Lung (tissue), 4 donors: ENCODE results near the gene DACH2.

- PRO-cap: no peak
- RAMPAGE, long total RNA: no peak
- RRBS: no CpG with 5 or more reads among the region's 2 CpGs
These were observed 86.7 kb upstream of the ZCCHC13 start for GRCh38 chrX:74217150-74217770.

DNA sequence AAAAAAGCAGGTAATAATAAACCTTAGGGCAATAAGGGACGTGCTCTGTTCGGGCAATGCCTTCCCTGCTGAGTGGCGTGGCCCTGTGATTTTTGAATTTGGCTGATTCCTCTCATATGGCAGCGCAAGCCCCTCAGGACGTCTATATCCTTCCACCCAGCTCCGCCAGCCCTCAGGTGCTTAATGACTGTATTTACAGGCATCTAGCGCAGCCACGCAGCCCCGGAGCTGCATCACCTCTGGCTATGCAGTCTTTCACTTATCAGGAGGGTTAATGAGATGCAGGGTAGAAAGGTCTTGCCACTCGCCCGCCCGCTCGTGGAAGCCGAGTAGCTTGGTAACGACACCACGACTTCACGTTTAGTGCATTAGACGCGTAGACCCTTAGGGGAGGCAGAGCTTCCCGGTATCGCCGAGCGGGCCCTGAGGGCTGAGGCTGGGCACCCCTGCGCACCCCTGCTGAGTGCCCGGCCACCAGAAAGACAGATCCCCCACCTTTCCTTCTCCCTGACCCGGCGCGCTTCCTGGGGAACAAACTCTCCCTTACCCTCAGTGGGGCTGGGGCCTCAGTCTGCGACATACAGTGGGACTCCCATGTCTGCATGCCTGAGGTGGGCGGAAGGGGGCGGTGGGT lies 1.4 kb upstream of the SLC16A2 start:
- PRO-cap: no peak
- RAMPAGE, long total RNA: no peak
- RRBS: 22% methylated on average over 7 of the region's 31 CpGs

DNA sequence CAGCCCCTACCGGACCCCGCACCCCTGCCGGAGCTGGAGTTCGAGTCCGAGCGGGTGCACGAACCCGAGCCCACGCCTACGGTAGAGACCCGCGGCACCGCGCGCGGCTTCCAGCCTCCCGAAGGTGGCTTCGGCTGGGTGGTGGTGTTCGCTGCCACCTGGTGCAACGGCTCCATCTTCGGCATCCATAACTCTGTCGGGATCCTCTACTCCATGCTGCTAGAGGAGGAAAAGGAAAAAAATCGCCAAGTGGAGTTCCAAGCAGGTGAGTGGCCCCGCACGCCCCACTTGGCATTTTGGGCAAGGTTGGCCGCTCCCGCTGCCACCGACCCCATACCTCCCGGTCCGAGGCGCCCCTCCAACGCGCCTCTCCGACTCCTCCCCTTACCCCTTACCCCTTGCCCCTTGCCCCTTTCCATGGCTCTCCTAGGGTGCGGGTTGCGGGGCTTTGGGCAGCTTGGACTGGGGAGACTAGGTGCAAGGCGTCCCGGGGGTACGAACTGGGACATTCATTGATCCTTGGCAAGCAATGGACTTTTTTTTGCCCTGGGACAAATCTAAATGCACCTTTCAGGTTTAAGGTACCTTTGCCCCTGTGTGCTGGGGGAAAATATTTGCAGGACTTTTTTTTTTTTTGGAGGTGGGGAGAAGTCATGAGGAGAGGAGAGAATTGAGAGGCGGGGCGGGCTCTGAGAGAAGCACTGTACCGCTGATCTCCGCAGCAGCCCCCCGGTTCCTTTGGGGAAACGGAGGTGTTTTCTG lies 691 bp downstream of the SLC16A2 start:
- PRO-cap: no peak
- RAMPAGE, long total RNA: no peak
- RRBS: no CpG with 5 or more reads among the region's 45 CpGs

- PRO-cap: no peak
- RAMPAGE, long total RNA: no peak
- RRBS: no CpG with 5 or more reads among the region's 16 CpGs
These were observed 1.9 kb downstream of the SLC16A2 start for GRCh38 chrX:74423046-74423640.

- PRO-cap: no peak
- RAMPAGE, long total RNA: no peak
- RRBS: no CpG with 5 or more reads among the region's 8 CpGs
These were observed 129.0 kb upstream of the RLIM start for GRCh38 chrX:74743244-74744085.

GRCh38 chrX:76175291-76175820 lies 2.5 kb downstream of the PBDC1 start:
- PRO-cap: no peak
- RAMPAGE, long total RNA: no peak
- RRBS: no CpG with 5 or more reads among the region's 4 CpGs

GRCh38 chrX:77651996-77652513 lies 134.0 kb downstream of the ATRX start:
- PRO-cap: no peak
- RAMPAGE, long total RNA: no peak
- RRBS: no CpG with 5 or more reads among the region's 6 CpGs

DNA sequence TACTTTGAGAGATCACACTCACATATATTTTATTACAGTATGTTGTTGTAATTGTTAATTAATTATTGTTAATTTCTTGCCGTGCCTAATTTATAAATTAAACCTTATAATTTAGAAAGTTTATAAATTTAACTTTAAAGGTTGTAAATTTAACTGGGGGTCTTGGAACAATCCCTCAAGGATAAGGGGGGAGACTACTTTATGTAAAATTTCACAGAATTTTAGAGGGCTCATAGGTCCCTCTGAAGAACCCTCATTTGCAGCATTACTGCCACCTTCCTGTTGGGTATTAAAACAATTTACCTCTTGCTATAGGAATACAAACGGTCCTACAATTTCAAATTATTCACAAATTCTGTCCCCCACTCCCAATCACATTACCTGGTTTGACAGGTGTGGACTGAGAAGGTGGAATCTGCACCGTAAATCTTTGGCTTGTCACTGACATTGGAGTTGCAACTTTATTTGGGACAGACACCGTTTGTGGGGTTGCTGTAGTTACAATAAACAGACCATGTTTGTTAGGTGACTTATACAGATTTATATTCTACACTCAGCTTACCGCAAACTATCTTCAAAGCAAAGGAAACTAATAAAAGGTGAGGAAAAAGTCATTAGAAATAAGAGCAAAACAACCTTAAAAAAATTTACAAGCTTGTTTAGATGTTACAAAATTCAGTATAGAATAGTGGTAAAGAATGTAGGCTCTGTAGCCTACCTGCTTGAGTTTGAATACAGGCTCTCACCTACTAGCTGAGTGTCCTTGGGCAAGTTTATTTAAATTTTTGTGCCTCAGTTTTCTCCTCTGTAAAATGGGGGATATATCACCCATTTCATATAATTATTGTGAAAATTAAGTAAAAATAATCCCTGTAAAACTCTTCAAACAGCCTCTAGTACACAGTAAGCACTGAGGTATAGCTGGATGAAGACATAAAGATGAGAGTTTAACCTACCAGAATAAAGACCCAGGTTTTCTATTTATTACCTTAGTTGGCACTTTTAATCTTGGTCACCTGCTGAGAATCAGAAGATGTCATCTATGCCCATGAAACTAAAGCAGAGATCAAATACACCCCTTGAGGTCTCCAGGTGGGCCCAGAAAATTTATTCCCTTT lies 6.1 kb downstream of the TAF9B start:
- PRO-cap: no peak
- RAMPAGE, long total RNA: no peak
- RRBS: no CpG with 5 or more reads among the region's 5 CpGs

DNA sequence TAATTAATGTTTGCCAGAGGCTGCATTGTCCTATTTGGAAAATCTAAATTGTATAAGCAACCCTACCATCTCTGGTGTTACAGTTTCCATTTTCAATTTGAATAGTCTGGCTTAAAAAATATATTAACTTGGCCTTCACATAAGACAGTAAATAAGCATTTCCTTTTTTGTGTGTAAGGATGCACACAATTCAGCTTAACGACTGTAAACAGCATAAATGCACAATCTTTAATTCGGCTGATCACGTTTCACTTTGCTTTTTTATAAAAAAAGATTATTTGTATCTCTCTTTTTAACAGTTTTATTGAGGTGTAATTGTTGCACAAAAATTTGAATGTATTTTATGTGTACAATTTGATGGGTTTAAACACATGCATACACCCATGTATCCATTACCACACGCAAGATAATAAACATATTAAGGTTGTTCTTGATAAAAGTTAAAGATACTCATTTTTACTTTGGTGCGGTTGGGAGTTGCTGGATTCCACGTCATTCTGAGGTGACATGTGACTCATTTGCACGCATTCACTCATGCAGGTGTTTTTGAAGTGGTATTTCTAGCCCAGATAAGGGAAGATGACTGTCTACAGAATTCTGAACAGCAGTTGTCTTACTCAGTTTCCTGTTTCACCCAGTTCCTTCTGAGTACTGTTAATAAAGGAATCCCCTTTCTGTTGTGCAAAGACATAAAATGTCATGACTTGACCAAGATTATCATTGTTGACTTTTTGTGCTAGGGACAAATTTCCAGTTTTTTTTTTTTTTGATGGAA lies 142.1 kb downstream of the RTL3 start:
- PRO-cap: no peak
- RAMPAGE, long total RNA: no peak
- RRBS: no CpG with 5 or more reads among the region's 7 CpGs

DNA sequence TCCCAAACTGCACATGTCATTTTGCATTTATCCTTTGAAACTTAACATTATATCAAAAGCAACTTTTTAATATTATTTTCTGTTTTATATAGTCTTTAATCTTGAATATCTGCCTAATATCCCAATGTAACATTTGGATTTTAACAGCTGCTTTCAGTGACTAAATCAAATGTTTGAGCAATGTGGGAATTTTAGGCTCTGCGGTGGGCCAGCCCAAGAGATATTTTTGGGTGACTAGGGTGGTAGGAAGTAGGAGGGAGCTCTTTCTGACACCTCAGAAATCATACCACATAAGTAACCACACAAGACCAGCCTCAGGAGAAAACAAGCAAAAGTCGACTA lies 342 bp downstream of the RTL3 start:
- PRO-cap: no peak
- RAMPAGE, long total RNA: no peak
- RRBS: no CpG with 5 or more reads among the region's 2 CpGs

GRCh38 chrX:79262763-79262962 lies 104.5 kb downstream of the ITM2A start:
- PRO-cap: no peak
- RAMPAGE, long total RNA: no peak

GRCh38 chrX:82535441-82535775 lies 972.7 kb upstream of the POU3F4 start:
- PRO-cap: no peak
- RAMPAGE, long total RNA: no peak
- RRBS: no CpG with 5 or more reads among the region's 3 CpGs

- PRO-cap: no peak
- RAMPAGE, long total RNA: no peak
- RRBS: no CpG with 5 or more reads among the region's 8 CpGs
These were observed 235.3 kb upstream of the HDX start for GRCh38 chrX:84737333-84738136.

GRCh38 chrX:85244359-85245434 lies 906 bp downstream of the ZNF711 start:
- PRO-cap: no peak
- RAMPAGE, long total RNA: no peak
- RRBS: no CpG with 5 or more reads among the region's 45 CpGs

GRCh38 chrX:85375255-85376092 lies 4.0 kb downstream of the POF1B start:
- PRO-cap: no peak
- RAMPAGE, long total RNA: no peak
- RRBS: no CpG with 5 or more reads among the region's 6 CpGs

- PRO-cap: no peak
- RAMPAGE, long total RNA: no peak
- RRBS: 12% methylated on average over 16 of the region's 43 CpGs
These were observed at the start of gene DACH2 for GRCh38 chrX:86148106-86148678. TSS of gene DACH2 (plus strand) at chrX:86148451.

- PRO-cap: no peak
- RAMPAGE, long total RNA: no peak
- RRBS: no CpG with 5 or more reads among the region's 3 CpGs
These were observed 196.9 kb downstream of the CPXCR1 start for GRCh38 chrX:88944006-88944291.

DNA sequence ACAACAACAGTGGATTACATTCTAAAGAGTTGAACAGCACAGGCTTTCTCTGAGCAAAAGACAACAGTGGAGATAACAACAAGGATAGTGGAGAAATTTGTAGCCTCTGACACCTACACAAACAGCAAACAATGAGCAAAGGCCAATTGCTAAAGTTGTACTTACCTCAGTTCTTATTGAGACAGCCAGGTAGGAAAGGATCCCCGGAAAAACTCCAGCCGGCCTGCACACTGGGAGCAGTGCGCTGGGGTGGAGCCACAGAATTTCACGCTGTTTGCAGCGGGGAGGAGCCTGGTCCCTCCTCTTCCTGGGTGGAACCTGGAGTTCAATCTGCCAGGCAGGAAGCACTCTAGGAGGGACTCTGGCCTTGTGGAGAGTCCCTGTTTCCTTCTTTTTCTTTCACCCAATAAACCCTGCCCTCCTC lies 382.6 kb upstream of the TGIF2LX start:
- PRO-cap: no peak
- RAMPAGE, long total RNA: no peak
- RRBS: no CpG with 5 or more reads among the region's 5 CpGs

DNA sequence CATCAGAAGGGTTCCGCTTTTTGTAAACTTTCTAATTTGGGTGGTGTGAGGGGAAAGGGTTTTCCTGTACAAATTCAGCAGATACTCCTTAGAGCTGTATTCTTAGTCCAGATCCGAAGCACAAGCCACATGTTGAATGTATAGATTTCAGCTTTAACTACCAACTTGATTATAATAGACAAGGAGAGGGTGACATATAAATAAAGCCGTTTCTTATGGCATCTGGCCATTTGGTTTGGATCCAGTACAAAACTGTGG lies 1.3 kb downstream of the DIAPH2 start:
- PRO-cap: no peak
- RAMPAGE, long total RNA: no peak
- RRBS: no CpG with 5 or more reads among the region's 3 CpGs

GRCh38 chrX:96885376-96885575 lies 1.6 kb downstream of the RPA4 start:
- PRO-cap: no peak
- RAMPAGE, long total RNA: no peak
- RRBS: no CpG with 5 or more reads among the region's 2 CpGs